ENCODE measurements around the genes TRIM75 and TMEM192.

DNA sequence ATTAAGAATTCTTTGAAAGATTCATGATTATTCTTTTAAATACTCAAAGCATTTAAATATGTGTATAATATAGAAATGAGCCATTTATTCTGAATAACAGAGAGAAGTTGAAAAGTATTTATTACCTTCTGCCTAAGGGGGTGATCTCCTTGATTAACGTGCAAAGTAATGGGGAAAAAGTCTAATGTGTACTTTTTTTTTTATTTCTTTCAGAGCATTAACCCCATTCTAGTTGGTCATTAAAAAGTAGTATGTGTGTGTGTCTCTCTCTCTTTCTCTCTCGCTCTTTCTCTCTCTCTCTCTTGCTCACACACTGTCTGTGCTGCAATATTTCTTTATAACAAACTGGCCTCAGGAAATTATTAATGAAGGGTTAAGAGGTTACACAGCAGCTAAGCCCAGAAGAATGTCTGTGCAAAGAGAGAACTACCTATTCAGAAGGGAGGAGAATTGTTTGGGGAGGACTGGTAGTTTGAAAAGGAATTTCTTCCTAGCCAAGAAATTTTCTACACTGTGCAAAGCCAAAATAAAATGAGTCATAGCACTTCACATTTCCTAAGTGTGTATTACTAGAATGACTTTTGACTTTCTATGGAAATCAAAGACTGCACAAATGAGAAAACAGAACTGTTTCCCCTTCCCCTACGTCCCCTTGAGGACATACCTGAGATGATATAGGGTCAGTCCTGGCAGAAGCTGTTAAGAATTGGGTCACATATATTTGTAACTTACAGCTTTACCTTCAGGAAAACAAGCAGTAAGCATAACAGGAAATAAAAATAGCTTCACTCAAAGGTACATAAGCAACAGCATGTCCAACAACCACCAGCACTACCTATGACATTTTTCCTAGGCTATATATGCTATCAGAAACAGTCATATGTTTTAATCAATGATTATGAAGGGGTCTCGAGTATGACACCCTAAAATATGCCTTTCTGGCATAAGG is 22.2 kb downstream of the PDGFC start:
- RAMPAGE, long total RNA = no peak
- RRBS, 2 experiments = no CpG with 5 or more reads among the region's 4 CpGs
CAGE:
- cytosol, long polyA minus RNA = no peak
- cytosol, long polyA plus RNA = no peak
- long polyA plus RNA = no peak
- nucleolus, long total RNA = no peak
- nucleus, long polyA plus RNA = no peak
- nucleus, long total RNA = no peak

DNA sequence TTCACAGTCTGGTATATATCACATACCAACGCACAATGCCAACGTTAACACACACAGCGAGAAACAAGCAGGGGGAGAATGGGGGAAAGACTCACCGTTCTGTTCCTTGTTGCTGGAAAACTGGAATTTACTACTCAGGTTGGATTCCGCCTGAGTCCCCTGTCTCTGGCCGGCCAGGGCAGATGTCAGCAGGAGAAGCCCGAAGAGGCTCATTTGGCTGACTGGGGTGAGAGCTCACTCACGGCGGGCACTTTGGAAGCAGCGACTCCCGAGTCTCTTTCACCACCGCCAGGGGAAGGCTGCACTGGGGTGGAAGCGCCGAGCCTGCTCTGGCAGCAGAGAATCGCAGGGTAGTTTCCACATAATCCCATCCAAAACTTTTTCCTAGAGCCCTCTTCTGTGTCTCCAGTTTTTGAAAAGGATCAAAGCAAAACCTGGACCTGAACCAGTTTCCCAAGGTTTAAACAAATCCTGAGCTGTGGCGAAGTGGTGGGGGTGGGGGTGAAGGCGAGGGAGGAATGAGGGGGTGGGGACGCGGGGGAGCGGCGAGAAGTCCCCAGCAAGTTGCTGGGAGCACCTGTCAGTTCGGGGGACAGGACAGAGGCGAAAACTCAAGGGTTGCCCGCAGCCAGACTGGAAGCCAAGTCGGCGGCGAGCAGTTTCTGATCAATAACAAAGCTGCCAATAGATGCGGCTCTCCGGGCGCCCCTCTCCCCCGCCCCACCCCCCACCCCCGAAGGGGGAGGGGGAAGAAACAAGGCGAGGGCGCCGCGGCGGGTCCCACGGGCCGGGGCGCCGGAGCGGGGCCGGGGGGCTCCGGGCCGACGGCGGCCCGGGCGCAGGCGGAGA is 684 bp downstream of the PDGFC start:
- RAMPAGE, long total RNA = no peak
- RRBS, 2 experiments = 21 to 48% methylated on average over 6 of the region's 50 CpGs
CAGE:
- cytosol, long polyA minus RNA = no peak
- cytosol, long polyA plus RNA = no peak
- long polyA plus RNA = no peak
- nucleolus, long total RNA = no peak
- nucleus, long polyA plus RNA = no peak
- nucleus, long total RNA = no peak

- RAMPAGE, long total RNA = no peak
- RRBS, 2 experiments = 83 to 100% methylated on average over 2 to 4 of the region's 18 CpGs
CAGE:
- cytosol, long polyA minus RNA = no peak
- cytosol, long polyA plus RNA = no peak
- long polyA plus RNA = no peak
- nucleolus, long total RNA = no peak
- nucleus, long polyA plus RNA = no peak
- nucleus, long total RNA = no peak
Measured at GRCh38 chr4:157204556-157205048, 15.9 kb upstream of the GRIA2 start.

GRCh38 chr4:158170063-158170389 is 2.8 kb downstream of the GASK1B start:
- RAMPAGE, long total RNA = no peak
- RRBS, 2 experiments = no CpG with 5 or more reads among the region's 5 CpGs
CAGE:
- cytosol, long polyA minus RNA = no peak
- cytosol, long polyA plus RNA = no peak
- long polyA plus RNA = no peak
- nucleolus, long total RNA = no peak
- nucleus, long polyA plus RNA = no peak
- nucleus, long total RNA = no peak

GRCh38 chr4:158196845-158197542 is 13.3 kb upstream of the TMEM144 start:
- RAMPAGE, long total RNA = no peak
- RRBS, 2 experiments = no CpG with 5 or more reads among the region's 4 CpGs
CAGE:
- cytosol, long polyA minus RNA = no peak
- cytosol, long polyA plus RNA = no peak
- long polyA plus RNA = no peak
- nucleolus, long total RNA = no peak
- nucleus, long polyA plus RNA = no peak
- nucleus, long total RNA = no peak

DNA sequence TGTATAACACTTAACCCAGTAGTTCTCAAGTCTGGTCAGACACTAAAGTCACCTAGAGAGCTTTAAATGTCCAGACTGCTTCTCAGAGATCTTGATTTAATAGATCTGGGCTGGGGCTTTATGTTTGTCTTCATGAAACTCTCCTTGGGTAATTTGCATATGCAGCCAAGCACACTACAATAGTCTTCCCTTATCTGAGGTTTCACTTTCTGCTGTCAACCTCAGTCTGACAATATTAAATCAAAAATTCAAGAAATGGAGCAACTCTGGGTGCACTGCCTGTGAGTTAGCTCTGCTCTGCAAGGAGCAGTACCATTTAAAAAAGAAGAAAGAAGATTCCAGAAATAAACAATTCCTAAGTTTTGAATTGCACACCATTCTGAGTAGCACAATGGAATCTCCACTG is 9.2 kb downstream of the FNIP2 start:
- RAMPAGE, long total RNA = no peak
CAGE:
- cytosol, long polyA minus RNA = no peak
- cytosol, long polyA plus RNA = no peak
- long polyA plus RNA = no peak
- nucleolus, long total RNA = no peak
- nucleus, long polyA plus RNA = no peak
- nucleus, long total RNA = no peak

DNA sequence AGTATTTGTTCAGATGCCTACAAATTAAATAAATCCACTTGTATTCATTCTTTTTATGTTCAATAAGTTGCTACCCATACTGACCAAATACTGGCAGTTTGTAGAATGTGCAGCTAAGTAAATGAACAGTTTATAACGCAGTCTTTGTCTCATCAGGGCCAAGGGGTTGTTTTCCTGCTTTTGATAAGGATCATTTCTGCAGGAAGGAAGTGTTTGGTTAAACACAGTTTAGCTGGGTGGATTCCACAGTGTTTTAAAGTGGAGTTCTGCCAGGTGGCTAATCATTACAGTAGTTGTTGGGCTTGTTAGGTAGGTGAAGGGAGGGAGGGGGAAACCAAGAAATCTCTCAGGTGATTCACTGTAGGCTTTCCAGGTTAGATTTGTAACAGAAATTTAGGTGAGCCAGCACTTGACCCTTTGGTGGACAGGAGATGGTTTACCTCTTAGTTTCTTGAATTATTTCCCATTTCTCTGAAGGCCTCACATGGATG is 58.0 kb downstream of the FNIP2 start:
- RAMPAGE, long total RNA = no peak
- RRBS, 2 experiments = no CpG with 5 or more reads among the region's 1 CpG
CAGE:
- cytosol, long polyA minus RNA = no peak
- cytosol, long polyA plus RNA = no peak
- long polyA plus RNA = no peak
- nucleolus, long total RNA = no peak
- nucleus, long polyA plus RNA = no peak
- nucleus, long total RNA = no peak

- RAMPAGE, long total RNA = no peak
- RRBS, 2 experiments = no CpG with 5 or more reads among the region's 4 CpGs
CAGE:
- cytosol, long polyA minus RNA = no peak
- cytosol, long polyA plus RNA = no peak
- long polyA plus RNA = no peak
- nucleolus, long total RNA = no peak
- nucleus, long polyA plus RNA = no peak
- nucleus, long total RNA = no peak
Measured at GRCh38 chr4:158890516-158891005, 121.7 kb downstream of the FNIP2 start.

GRCh38 chr4:158945667-158946258 is 89.3 kb downstream of the C4orf45 start:
- RAMPAGE, long total RNA = no peak
- RRBS, 2 experiments = no CpG with 5 or more reads among the region's 2 CpGs
CAGE:
- cytosol, long polyA minus RNA = no peak
- cytosol, long polyA plus RNA = no peak
- long polyA plus RNA = no peak
- nucleolus, long total RNA = no peak
- nucleus, long polyA plus RNA = no peak
- nucleus, long total RNA = no peak

- RAMPAGE, long total RNA = no peak
- RRBS, 2 experiments = no CpG with 5 or more reads among the region's 7 CpGs
CAGE:
- cytosol, long polyA minus RNA = no peak
- cytosol, long polyA plus RNA = no peak
- long polyA plus RNA = no peak
- nucleolus, long total RNA = no peak
- nucleus, long polyA plus RNA = no peak
- nucleus, long total RNA = no peak
Measured at GRCh38 chr4:159248662-159249287, 145.9 kb downstream of the RAPGEF2 start.

GRCh38 chr4:159278432-159278932 is 175.6 kb downstream of the RAPGEF2 start:
- RAMPAGE, long total RNA = no peak
- RRBS, 2 experiments = no CpG with 5 or more reads among the region's 5 CpGs
CAGE:
- cytosol, long polyA minus RNA = no peak
- cytosol, long polyA plus RNA = no peak
- long polyA plus RNA = no peak
- nucleolus, long total RNA = no peak
- nucleus, long polyA plus RNA = no peak
- nucleus, long total RNA = no peak

GRCh38 chr4:159280268-159280901 is 177.5 kb downstream of the RAPGEF2 start:
- RAMPAGE, long total RNA = no peak
- RRBS, 2 experiments = no CpG with 5 or more reads among the region's 5 CpGs
CAGE:
- cytosol, long polyA minus RNA = no peak
- cytosol, long polyA plus RNA = no peak
- long polyA plus RNA = no peak
- nucleolus, long total RNA = no peak
- nucleus, long polyA plus RNA = no peak
- nucleus, long total RNA = no peak

DNA sequence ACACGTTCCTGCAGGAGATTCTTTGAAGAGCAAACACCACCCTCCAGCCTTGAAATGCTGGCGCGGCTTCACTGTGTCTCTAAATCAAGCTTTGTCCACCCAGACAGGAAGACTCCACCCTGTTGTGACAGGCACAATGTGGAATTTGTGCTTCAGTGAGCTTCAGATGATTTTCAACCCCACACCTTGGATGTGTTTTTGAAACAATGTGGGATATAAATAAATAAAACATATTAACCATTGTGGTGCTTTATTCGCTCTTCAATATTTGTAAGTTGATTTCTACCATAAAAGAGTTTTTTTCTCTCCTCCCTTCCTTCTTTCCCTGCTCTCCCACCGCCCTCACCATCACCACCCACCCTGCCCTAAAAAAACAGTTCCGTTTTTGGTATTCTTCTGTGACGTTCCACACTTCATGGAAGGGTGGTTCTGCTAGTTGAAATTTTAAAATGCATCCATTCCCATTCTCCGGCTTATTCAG is 264.2 kb downstream of the RAPGEF2 start:
- RAMPAGE, long total RNA = no peak
- RRBS, 2 experiments = no CpG with 5 or more reads among the region's 8 CpGs
CAGE:
- cytosol, long polyA minus RNA = no peak
- cytosol, long polyA plus RNA = no peak
- long polyA plus RNA = no peak
- nucleolus, long total RNA = no peak
- nucleus, long polyA plus RNA = no peak
- nucleus, long total RNA = no peak

GRCh38 chr4:163165273-163165906 is 1.3 kb downstream of the NAF1 start:
- RAMPAGE, long total RNA = no peak
- RRBS, 2 experiments = no CpG with 5 or more reads among the region's 7 CpGs
CAGE:
- cytosol, long polyA minus RNA = no peak
- cytosol, long polyA plus RNA = no peak
- long polyA plus RNA = no peak
- nucleolus, long total RNA = no peak
- nucleus, long polyA plus RNA = no peak
- nucleus, long total RNA = no peak

DNA sequence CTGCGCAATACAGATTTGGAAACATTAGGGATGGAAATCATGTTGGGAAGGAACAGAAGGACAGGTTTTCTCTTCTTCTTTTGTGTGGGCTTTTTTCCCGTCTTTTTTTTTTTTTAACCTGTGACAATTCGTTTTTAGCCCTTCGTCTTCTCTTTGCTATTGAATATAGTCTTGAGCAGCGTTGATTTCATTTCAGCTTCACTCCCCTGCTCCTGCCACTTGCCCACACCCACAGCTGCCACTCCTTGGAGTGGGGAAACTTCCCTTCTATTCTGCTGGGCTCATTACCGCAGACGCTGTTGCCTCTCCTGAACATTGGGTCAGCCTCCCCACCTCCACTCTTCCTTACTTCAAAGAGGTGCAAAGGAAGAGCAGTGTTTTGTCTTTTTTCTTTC is 621 bp upstream of the NPY5R start:
- RAMPAGE, long total RNA = no peak
- RRBS, 2 experiments = no CpG with 5 or more reads among the region's 7 CpGs
CAGE:
- cytosol, long polyA minus RNA = no peak
- cytosol, long polyA plus RNA = no peak
- long polyA plus RNA = no peak
- nucleolus, long total RNA = no peak
- nucleus, long polyA plus RNA = no peak
- nucleus, long total RNA = no peak

DNA sequence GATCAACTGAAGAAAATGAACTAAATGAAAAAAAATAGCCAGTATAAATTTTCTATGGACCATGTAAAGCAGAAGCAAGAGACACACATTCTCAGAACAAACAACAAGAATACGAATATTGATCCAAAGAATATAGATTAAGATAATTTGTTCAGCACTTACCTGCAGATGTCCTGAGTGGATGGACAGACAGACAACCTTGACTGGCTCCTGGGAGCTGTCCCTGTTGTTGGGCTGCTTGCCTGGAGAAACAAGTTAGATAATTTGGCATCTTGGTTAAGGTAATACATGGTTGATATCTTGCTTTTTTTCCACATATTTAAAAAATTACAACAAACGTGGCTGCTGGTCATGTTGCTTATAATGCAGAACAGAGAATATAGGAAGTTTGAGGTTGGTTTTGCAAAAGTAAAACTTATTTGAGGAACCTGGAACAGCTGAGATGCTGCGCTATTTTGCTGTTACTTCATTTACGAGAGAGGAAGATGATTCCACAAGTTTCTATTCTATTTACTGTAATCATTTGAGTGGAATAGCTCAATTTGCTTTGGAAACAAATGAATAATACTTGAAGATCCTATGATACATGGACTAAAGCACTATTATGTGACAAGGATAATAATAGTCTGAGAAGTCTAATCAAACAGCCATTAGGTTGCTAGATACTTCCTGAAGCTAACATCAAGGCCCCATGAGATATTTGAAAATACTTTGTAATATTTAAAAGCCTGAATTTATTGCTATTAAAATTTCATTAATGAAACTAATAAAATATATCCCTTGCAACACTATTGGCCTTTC is 118.9 kb downstream of the TMA16 start:
- RAMPAGE, long total RNA = no peak
- RRBS, 2 experiments = no CpG with 5 or more reads among the region's 4 CpGs
CAGE:
- cytosol, long polyA minus RNA = no peak
- cytosol, long polyA plus RNA = no peak
- long polyA plus RNA = no peak
- nucleolus, long total RNA = no peak
- nucleus, long polyA plus RNA = no peak
- nucleus, long total RNA = no peak

- RAMPAGE, long total RNA = start-site peak on the plus strand at chr4:164956940-164956999, 140 and 261 reads in 2 replicates
- RRBS, 2 experiments = 2 to 3% methylated on average over 7 to 11 of the region's 44 CpGs
CAGE:
- cytosol, long polyA minus RNA = no peak
- cytosol, long polyA plus RNA = no peak
- long polyA plus RNA = no peak
- nucleolus, long total RNA = no peak
- nucleus, long polyA plus RNA = no peak
- nucleus, long total RNA = no peak
Measured at GRCh38 chr4:164956517-164957589, 20.6 kb downstream of the TRIM61 start.

GRCh38 chr4:165053615-165054108 is at the start of gene TRIM75:
Gene TRIM75 (plus strand): TSS chr4:165053866.
- RAMPAGE, long total RNA = no peak
- RRBS, 2 experiments = no CpG with 5 or more reads among the region's 7 CpGs
CAGE:
- cytosol, long polyA minus RNA = no peak
- cytosol, long polyA plus RNA = no peak
- long polyA plus RNA = no peak
- nucleolus, long total RNA = no peak
- nucleus, long polyA plus RNA = no peak
- nucleus, long total RNA = no peak

- RAMPAGE, long total RNA = start-site peak on the minus strand at chr4:165112853-165112866, 24 and 66 reads in 2 replicates
- RRBS, 2 experiments = under 1 to 2% methylated on average over 50 to 55 of the region's 82 CpGs
CAGE:
- cytosol, long polyA minus RNA = start-site peak on the minus strand at chr4:165112828-165112870, 401 reads
- cytosol, long polyA plus RNA = start-site peak on the minus strand at chr4:165112827-165112863, 114 and 74 reads in 2 replicates
- long polyA plus RNA = start-site peak on the minus strand at chr4:165112814-165112863, 26 and 98 reads in 2 replicates
- nucleolus, long total RNA = start-site peak on the minus strand at chr4:165112827-165112898, 57 reads
- nucleus, long polyA plus RNA = no peak
- nucleus, long total RNA = no peak
Measured at GRCh38 chr4:165112032-165113079, at the start of gene TMEM192. Gene TMEM192 (minus strand): TSS chr4:165112860.

DNA sequence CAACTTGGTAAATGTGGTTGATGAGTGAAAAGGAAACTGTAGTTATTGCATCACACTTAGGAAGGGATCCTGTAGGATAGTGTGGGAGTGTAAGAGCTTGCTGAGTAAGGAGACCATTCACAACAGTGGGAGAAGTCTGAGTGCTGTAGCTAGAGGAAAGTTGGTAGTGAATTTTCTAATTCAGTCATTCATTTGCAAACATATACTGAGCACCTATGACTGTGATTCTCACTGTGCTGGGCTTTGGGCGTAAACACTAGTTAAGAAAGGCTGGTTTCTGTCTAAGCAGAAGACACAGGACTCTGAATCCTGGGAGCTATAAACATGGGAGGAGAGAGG is 14.3 kb upstream of the CPE start:
- RAMPAGE, long total RNA = no peak
- RRBS, 2 experiments = no CpG with 5 or more reads among the region's 1 CpG
CAGE:
- cytosol, long polyA minus RNA = no peak
- cytosol, long polyA plus RNA = no peak
- long polyA plus RNA = no peak
- nucleolus, long total RNA = no peak
- nucleus, long polyA plus RNA = no peak
- nucleus, long total RNA = no peak